ENCODE results near the gene SELPLG.

DNA sequence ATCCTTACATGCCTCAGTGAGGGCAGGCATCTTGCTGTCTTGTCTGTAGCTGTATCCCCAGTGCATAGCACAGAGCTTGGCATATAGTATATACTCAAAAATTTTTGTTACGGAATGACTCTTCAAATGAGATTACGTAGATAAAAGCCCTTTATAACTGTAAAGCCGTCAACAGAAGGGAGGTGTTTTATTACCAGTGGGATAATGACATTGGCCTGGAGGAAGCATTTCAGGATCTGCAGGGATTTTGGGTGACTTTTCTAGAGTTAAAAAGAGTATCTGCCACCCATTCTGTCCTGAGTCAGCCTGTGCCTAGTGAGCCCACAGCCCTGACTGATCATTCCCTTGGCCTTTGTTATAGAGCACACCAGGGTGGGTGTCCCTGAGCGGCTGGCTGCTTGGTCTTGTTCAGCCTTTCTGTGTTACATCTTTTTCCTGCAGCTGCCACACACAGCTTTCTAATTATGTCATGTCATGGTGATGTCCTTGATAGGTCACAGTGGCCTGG is 68.2 kb downstream of the ABTB3 start:
- RRBS: no CpG with 5 or more reads among the region's 4 CpGs

GRCh38 chr12:107492394-107493309 is 174.4 kb downstream of the ABTB3 start:
- RRBS: no CpG with 5 or more reads among the region's 7 CpGs

DNA sequence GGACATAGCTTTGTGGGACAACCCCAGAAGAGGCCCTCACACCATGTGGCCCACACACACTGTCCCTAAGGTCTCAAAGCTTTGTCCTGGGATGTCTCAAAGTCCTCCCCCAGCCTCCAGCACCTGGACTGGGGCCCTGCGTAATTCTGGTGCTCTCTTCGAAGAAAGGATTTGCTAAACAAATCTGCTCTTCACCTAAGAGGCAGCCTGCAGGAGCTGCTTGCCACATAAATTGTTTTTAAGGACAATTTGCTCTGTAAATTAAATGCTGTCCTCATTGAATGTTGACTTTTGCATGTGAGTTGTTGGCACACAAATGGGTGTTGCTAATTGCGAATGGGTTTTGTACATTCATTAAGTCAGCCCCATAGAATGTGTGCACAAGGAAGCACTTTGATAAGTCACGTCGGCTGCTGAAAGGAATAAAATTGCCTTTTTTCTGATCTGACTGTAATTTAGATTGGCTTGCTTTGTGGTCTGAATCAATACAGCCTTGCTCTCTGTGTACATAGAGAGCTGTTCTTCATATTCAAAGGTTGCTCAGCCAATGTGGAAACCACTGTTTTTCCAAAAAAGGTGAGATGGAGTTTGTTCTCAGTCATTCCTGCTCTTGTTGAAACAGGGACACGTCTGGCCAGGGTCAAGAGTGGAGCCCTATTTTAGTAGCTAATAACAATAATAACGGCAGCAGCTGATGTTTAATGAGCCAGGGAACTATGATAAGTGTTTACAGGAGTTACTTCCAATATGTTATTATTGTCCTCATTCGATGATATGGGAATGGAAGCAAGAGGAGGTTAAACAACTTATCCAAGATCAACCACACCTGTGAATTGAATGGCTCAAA is 161.5 kb upstream of the PWP1 start:
- RRBS: no CpG with 5 or more reads among the region's 8 CpGs

DNA sequence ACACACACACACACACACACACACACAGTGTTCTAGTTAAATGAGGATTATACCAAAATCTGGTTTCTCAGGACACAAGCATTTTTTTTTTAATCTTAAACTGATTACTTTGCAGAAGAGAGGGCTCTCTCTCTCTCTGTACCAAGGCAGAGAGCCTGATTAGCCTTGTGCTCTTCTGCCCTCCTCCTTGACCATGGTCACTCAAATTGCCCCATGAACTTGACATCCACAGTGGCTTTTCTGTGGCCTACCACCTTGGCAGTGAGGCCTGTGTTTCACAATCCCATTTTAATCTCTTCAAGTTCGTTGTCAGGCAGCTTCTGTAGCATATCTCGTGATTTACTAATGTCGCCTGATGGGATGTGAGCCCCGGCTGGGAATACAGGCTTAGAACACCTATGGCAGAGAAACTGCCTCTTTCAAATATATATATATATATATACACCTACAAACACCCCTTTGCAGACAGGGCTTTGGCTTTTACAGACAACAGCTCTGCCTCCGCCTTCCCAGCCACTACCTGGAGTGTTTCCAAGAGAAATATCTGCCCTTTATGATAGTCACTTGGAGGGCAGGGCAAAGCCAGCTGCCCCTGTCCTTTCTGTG is 30.7 kb upstream of the PWP1 start:
- RRBS: no CpG with 5 or more reads among the region's 5 CpGs

DNA sequence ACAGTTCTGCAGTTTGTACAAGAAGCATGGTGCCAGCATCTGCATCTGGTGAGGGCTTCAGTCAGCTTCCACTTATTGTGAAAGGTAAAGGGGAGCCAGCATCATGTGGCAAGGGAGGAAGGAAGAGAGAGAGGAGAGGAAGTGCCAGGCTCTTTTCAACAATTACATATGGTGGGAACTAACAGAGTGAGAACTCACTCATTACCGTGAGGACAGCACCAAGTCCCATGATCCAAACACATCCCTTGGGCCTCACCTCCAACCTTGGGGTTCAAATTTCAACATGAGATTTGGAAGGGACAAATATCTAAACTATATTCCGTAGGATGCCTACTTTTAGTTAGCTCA is 87.3 kb upstream of the WSCD2 start:
- RRBS: no CpG with 5 or more reads among the region's 2 CpGs

DNA sequence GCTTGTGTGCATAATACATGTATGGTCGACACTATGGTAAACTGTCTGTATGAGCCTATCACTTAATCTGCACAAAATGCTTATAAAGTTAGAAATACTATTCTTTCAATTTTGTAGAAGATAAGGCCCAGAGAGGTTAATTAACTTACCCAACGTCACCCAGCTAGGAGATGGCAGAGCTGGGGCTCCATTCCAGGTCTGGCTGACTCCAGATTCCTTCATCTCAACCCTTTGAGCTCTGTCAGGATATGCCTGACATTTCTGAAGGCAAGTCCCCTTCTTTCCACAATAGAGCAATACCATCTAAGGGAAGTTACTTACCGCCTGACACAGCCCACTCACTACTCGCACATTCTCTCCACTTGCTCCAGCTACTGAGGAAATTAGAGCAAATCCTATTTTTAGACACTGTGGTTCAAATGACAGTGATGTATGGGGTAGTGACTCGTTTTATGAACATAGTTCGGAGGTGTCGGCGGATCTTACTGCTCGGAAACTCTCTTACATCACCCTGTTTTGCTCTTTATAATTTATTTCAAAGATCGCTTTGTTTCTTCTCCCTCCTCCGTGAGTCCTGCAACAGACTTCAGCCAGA is 2.1 kb upstream of the WSCD2 start:
- RRBS: no CpG with 5 or more reads among the region's 11 CpGs

- RRBS: no CpG with 5 or more reads among the region's 1 CpG
Observed at GRCh38 chr12:108333260-108333494, 5.9 kb downstream of the CMKLR1 start.

- RRBS: no CpG with 5 or more reads among the region's 6 CpGs
Observed at GRCh38 chr12:108446761-108447353, 68.2 kb upstream of the FICD start.

DNA sequence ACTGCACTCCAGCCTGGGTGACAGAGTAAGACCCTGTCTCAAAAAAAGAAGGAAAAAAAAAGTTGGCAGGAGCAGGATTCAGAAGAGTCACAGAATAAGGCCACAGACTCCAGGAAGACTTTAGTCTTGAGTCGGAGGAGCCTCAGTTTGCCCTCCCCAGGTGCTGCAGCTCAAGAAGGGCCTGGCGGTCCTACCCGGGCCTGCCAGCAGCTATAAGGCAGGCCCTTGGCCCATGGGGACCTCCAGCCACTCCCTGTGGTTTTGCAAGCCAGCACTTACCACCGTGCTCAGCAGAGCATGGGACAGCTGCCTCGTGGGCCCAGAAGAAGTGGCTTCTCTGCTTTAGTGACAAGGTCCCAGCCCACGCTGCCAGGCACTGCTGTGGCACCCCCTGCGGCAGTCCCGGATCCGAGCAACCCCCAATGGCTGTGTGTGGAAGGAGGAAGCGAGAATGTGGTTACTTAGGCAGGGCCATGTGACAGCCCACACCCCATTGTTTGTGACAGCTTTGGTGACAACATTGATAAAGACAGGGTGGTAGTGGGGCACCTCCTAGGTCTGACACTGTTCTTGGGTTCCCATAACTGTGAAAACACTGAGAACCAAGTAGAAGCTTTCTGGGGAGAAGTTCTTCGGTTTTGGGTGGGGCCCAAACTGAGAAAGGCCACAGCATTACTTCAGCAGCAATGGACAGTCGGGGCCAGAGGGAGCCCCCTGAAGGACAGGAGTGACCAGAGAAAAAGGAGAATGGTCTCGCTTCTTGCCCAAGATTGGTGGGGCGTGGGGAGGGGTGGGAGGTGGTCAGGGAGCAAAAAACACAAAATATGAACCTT is at the start of gene SELPLG:
TSS of gene SELPLG (minus strand) at position 434 of the 833 bp plus-strand sequence.
- RRBS: no CpG with 5 or more reads among the region's 14 CpGs

DNA sequence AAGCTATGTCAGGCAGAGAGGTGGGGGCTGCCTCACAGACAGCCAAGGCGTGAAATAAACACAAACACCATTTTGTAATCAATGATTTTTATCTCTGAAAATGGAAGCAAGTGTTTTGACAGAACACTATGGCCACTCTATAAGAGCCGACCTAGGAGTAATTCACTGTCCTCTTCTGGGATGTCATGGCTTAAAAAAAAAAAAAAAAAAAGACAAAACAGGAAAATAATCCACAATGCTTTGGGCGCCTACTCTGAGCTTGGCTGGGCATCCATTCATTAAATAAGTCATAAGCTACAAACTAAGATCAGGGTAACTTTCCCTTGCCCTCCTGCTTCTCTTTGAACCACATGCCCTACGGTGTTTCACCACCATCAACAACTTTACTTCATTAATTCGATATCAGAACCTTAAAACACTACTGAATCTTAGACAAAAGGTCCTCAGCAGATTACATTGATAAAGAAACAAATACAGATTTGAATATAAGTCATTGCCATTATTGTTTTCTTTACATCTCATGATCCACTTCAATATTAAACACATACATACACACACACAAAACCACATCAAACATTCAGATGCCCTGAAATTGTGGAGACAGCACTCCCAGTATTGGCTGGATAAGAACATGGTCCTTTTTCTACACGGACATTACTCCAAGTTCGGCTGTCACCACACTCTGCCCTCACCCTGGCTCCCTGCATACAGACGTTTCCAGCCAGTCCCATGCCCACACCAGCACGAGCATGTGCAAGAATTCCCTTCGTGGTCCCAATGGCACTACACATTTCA is 11.5 kb upstream of the SELPLG start:
- RRBS: no CpG with 5 or more reads among the region's 10 CpGs

GRCh38 chr12:108666277-108667165 is 32.8 kb upstream of the SELPLG start:
- RRBS: no CpG with 5 or more reads among the region's 8 CpGs

GRCh38 chr12:108700836-108701690 is 30.3 kb downstream of the CORO1C start:
- RRBS: no CpG with 5 or more reads among the region's 12 CpGs

DNA sequence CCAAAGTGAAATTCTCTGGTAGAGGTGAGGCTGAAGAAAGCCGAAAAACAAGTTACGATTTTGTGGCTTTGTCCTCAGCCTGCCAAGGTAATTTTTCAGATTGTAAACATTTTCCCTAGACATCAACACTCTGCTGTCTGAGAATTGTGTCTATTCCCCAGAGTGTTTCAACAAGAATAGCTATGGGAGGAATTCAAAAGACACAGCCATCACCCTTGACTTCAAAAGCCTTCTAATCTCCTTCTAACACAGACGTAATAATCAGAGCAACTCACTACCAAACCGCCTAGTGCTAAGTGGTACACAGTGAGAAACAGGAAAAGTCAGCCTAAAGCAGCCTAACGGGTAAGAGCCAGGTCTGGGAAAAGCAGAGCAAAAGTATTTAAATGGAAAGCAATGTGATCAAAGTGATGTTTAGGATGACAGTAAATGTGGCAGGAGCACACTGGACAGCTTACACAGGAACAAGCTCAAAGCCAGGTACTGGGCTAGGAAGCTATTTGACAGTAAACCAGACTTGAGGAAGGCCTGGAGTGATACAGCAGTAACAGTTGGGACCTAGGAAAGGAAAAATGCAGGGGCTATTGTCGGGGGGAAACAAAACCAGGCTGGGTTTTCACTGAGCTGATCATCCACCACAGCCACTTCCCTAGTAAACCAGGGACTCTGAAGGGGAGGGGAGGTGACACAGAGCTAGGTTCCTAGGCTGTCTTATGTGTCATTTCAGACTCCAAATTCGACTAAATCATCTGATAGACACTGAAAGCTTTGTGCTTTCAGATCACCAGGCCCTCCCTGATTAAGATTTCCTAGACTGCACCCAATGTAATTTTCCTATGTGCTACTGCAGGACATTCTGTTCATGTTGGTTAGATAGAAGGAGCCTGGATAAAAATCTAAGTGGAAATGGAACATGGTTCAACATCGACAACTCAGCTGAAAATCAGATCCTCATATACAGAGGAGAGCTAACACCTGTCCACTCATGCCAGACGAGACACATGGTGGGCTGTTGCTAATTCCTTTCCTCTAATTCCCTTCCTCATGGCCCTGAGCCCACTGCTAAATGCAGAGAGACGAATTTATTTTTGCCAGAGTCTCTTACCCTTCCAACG is 29.3 kb downstream of the CORO1C start:
- RRBS: no CpG with 5 or more reads among the region's 11 CpGs

- RRBS: no CpG with 5 or more reads among the region's 12 CpGs
Observed at GRCh38 chr12:108793612-108794280, 62.4 kb upstream of the CORO1C start.

DNA sequence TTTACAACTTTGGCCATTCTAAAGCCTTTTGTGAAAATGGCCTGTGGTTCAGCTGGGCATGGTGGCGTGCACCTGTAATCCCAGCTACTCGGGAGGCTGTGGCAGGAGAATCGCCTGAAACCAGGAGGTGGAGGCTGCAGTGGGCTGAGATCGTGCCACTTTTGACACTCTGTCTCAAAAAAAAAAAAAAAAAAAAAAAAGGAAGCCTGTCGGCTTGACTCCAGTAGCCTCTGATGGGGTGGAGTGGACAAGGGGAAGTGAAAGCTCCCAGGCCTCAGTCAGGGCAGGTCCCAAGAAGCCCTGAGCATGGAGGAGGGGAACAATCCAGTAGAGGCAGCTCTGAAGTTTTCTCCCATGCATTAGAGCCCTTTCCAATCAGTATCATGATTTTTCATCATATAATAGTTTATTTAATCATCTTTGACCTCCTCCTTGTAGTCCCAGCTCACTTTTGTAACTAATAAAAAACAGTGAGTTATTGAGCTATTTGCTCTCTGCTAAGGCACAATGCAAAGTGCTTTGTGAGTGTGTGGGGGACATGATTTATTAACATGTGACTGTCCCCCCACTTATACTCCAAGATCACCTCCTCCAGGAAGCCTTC is 4.6 kb upstream of the SSH1 start:
- RRBS: no CpG with 5 or more reads among the region's 5 CpGs

DNA sequence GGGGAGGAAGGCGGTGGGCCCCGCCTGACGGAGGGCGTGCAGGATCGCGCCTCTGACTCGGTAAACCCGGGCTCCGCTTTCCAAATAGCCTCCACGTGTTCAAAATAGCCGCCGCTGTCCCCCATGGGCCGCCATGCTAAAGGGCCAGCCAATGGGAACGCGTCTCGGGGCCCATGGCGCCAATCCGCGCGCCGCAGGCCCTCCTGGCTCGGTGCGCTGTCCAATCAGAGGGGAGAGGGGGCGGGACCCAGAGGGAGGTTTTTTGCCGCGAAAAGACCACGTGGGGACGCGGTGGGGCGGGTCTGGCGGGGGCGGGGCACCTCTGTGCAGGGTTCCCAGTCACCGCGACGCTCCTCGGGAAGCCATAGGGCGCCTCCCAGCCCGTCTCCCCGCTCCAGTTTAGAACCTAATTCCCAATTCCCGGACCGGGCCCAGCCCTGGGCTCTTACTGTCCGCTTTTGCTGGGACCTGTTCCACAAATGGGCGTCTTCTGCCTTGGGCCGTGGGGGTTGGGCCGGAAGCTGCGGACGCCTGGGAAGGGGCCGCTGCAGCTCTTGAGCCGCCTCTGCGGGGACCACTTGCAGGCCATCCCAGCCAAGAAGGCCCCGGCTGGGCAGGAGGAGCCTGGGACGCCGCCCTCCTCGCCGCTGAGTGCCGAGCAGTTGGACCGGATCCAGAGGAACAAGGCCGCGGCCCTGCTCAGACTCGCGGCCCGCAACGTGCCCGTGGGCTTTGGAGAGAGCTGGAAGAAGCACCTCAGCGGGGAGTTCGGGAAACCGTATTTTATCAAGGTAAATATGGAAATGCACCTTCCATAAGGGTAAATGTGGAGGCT is 668 bp downstream of the UNG start:
- RRBS: 2% methylated on average over 21 of the region's 67 CpGs

GRCh38 chr12:109132452-109133159 is 16.2 kb downstream of the ACACB start:
- RRBS: no CpG with 5 or more reads among the region's 11 CpGs

- RRBS: no CpG with 5 or more reads among the region's 19 CpGs
Observed at GRCh38 chr12:109139201-109140321, 23.2 kb downstream of the ACACB start.

DNA sequence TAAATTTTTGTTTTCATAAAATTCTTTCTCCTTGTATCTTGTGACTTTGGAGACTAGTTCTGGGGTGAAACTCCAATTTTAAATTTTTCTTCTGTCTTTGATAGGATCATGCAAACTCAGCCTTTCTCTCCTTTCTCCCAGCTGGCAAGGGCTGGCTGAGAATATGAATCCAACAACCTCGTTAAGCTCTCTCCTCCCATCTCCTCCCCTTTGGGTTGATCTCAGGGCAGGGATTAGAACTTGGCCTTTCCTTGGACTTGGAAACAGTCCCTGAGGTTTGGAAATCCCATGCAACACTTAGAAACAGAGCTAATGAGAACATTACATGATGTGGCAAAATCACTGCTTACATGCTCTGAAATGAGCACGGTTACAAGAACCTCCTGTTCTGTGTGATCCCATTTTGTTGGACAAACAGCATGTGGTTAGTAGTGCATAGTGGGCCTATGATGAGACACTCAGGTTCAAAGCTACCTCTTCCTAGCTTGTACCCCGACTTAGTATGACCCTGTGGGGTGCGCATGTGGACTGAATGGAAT is 31.6 kb downstream of the ACACB start:
- RRBS: no CpG with 5 or more reads among the region's 4 CpGs

- RRBS: no CpG with 5 or more reads among the region's 6 CpGs
Observed at GRCh38 chr12:109163119-109163445, 46.7 kb downstream of the ACACB start.

Measured in NB4 (cell line).